Calu3 (cell line): ENCODE measurements around the genes DDX19B, ST3GAL2, COG4 and CMTR2.

DNA sequence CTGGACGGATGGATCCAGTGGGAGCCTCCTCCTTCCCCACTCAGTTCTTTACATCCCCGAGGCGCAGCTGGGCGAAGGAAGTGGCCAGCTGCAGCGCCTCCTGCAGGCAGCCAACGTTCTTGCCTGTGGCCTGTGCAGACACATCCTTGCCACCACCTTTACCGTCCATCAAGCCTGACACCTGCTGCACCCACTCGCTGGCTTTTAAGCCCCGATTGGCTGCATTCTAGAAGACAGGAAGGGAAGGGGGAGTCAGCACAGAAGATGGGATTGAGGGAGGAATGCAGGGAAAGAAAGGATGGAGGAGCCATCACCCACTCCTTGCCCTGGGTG is 907 bp upstream of the EXOSC6 start:
- PRO-cap = no peak

DNA sequence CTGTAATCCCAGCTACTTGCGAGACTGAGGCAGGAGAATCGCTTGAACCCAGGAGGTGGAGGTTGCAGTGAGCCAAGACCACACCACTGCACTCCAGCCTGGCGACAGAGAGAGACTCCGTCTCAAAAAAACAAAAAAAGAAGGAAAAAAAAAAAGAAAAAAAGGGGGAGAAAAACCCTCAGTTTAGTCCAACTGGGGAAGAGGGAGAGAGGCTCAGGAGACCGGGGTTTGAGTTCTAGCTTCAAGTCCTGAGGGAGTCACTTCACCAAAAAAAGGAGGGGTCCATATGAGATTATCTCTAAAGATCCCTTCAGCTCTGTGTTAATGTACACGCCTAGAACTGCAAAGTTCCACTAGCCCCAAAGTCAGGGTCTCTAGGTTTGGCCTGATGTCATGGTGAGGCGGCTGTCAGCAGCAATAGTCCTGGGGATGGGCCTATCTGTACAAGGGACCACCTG is 6.0 kb downstream of the AARS1 start:
- PRO-cap = no peak

GRCh38 chr16:70298906-70300064 is at the start of gene DDX19B:
Gene DDX19B, plus strand, starts transcription at chr16:70299186.
- PRO-cap = bidirectional peak, plus-strand start at chr16:70299188, minus-strand start at chr16:70299144; bidirectional peak, plus-strand start at chr16:70299642, minus-strand start at chr16:70299527; unidirectional peak, minus-strand start at chr16:70299781; unidirectional peak, minus-strand start at chr16:70299882

GRCh38 chr16:70394768-70395435 is 44.0 kb downstream of the ST3GAL2 start:
- PRO-cap = no peak

DNA sequence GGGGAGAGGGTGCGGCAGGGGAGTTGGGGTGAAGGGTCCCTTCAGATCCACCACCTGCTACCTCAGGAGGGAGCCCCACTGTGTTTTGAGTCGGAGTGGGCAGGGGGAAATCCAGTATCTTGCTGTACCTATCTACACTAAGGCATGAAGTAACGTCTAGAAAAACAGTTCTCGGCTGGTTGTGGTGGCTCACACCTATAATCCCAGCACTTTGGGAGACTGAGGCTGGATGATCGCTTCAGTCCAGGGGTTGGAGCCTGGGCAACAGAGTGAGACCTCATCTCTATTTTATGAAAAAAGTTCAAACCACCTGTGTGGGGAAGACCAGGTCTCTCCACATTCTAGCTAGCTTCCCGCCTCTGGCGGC is 29.9 kb downstream of the ST3GAL2 start:
- PRO-cap = no peak

DNA sequence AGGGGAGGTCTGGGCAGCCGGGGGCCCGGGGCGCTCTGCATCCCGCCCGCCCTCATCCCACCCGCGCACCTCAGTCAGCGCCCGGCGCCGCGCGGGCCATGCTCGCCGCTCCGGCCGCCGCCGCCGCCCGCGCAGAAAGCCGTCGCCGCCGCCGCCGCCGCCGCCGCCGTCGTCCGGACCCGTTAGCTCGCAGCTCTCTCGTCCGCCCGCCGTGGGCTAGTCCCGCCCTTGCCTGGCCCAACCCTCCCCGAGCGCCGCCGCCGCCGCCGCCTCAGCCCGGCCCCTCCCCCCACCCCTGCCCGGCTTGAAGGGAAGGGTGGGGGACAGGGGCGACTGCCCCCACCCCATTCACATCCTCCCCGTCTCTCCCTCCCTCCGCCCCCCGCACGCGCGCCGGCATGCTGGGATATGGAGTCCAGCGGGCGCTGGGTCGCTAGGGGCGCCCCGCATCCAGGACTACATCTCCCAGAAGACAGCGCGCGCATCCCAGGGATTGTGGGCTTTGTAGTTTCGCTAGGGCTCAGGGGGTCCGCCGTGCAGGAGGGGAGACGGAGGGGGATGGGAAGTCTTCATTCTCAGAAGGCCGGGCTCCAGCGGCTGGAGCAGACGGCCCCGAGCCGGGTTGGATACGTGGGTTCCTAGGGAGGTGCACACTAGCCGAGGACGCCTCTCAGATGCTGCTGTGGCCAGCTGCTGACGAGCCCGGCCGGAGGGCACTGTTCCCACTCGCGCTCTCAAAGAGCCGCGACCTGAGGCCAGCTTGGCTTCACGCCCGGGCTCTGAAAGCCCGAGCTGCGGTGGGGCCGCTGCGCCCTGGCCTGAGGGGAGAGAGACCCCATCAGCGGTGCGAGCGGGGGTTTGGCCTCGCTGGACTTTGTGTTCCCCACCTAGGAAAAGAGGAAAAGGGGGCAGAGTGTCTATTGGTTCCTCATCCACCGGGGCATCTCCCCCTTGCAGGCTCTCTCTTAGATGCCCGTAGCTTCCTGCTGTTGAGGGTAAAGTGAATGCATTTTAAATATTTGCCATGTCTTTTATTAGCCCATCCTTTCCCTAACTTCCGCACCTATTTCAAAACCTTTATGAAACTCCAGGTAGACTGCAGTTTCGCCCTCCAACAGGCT is at the start of gene ST3GAL2:
TSS of gene ST3GAL2 (minus strand) at position 221 of the 1,121 bp plus-strand sequence.
- PRO-cap = bidirectional peak, plus-strand start at position 578 of the sequence, minus-strand start at position 221 of the sequence

DNA sequence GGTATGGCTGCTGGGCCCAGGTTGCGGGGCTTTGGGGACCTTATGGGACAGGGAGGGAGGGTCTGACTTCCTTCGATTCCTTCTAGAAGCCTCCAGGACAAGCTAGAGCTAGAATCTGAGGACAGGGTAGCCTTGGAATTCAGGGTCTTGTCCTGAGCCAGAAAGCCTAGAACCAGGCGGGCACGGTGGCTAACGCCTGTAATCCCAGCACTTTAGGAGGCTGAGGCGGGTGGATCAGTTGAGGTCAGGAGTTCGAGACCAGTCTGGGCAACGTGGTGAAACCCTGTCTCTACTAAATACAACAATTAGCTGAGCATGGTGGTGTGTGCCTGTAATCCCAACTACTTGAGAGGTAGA is 13.5 kb downstream of the FCSK start:
- PRO-cap = no peak

GRCh38 chr16:70522929-70523696 is at the start of gene COG4:
Gene COG4, minus strand, starts transcription at chr16:70523554.
- PRO-cap = bidirectional peak, plus-strand start at chr16:70523297, minus-strand start at chr16:70523223; bidirectional peak, plus-strand start at chr16:70523816, minus-strand start at chr16:70523518

- PRO-cap = no peak
Measured at GRCh38 chr16:70561414-70562092, 37.9 kb downstream of the SF3B3 start.

DNA sequence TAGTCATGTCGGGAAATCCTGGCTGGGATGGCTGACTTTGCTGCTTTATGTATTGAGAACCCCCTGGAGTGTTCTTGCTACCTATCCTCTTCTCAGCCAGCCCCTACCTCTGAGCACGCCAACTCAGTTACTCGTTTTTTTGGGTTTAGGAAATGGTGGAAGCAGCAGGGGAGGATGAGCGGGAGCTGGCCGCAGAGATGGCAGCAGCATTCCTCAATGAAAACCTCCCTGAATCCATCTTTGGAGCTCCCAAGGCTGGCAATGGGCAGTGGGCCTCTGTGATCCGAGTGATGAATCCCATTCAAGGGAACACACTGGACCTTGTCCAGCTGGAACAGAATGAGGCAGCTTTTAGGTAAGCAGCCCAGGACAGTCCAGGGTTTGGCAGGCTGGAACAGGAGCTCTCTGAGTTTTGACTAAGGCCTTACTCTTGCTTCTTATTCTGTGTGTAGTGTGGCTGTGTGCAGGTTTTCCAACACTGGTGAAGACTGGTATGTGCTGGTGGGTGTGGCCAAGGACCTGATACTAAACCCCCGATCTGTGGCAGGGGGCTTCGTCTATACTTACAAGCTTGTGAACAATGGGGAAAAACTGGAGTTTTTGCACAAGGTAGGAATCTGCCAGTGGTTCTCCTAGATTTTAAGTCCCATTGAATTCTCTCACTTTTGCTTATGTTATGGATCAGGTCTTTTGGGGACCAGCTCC is 41.5 kb downstream of the SF3B3 start:
- PRO-cap = no peak

- PRO-cap = no peak
Measured at GRCh38 chr16:70573315-70574519, 50.1 kb downstream of the SF3B3 start.

- PRO-cap = unidirectional peak, minus-strand start at chr16:70603030
Measured at GRCh38 chr16:70602916-70603115, 43.5 kb upstream of the IL34 start.

- PRO-cap = no peak
Measured at GRCh38 chr16:70785578-70786017, 15.4 kb downstream of the VAC14 start.

- PRO-cap = bidirectional peak, plus-strand start at chr16:71289502, minus-strand start at chr16:71289374; bidirectional peak, plus-strand start at chr16:71289763, minus-strand start at chr16:71289751
Measured at GRCh38 chr16:71289055-71290074, at the start of gene CMTR2. Gene CMTR2, minus strand, starts transcription at chr16:71289402.

GRCh38 chr16:71348813-71349012 is 9.8 kb upstream of the CALB2 start:
- PRO-cap = no peak

- PRO-cap = no peak
Measured at GRCh38 chr16:71441505-71441942, 330 bp downstream of the TLE7 start.

DNA sequence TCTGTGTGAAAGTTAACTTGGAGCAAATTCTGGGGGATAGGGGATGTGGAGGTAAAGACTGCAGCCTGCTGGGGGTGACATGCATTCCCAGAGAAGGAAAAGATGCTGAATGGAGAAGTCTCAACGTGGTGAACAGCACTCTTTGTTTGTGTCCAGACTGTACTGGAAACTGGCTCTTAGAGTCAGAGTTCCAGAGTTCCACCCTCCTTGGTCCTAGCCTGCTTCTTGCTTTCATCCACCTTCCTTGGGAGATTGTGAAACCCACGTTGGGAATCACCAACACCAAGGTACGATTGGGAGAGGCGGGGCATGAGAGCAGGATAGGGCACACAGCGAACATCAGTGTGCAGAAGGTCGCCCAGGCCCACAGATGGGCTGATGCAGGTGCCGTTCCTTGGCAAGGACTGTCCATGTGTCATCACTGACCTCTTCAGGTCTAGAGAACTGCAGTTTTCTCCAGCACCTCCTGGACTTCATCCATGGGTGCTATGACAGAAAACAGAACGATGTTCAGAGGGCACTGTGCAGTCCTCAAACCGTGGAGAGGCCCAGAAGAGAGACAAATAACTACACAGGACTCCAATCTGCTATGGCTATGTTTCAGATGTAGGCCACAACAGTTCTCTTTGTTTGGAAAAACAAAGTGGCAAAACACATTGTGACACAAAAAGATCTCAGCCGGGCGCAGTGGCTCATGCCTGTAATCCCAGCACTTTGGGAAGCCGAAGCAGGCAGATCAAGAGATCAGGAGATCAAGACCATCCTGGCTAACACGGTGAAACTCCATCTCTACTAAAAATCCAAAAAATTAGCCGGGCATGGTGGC is 23.9 kb upstream of the TAT start:
- PRO-cap = no peak

- PRO-cap = no peak
Measured at GRCh38 chr16:71610912-71611492, 15.0 kb upstream of the MARVELD3 start.

DNA sequence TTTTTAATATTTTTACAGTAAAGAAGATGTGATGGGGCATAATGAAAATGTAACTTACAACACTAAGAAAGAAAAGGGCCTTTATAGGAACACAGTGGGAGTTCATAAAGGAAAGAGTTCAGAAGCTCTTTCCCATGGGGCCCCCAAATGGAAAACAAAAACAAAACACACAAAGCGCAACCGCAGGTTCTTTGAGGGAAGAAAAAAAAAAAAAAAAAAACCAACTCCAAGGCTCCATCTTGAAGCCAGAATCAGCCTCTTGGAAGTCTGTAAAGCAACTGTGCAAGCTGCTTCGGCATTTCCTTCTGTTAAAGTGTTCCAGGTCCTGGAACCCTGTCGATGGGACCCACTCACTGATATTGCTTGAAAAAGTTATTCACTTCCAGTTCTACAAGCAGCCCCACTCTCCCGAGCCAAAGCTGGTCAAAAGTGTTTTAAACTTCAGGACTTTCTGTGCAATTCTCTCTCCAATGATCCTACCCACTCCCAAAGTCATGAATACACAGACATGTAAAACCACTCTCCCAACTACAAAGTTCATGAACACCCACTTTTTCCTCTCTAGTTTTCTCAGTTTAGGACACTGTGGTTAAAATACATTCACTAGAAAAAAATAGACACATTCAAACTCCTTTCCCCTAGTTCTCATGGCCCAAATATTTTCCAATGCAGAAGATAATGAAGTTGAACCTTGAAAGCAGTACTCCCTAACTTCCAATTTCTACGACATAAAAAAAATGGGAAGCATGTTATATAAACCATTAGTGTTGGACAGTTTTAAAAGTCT is 4.9 kb upstream of the PHLPP2 start:
- PRO-cap = no peak

DNA sequence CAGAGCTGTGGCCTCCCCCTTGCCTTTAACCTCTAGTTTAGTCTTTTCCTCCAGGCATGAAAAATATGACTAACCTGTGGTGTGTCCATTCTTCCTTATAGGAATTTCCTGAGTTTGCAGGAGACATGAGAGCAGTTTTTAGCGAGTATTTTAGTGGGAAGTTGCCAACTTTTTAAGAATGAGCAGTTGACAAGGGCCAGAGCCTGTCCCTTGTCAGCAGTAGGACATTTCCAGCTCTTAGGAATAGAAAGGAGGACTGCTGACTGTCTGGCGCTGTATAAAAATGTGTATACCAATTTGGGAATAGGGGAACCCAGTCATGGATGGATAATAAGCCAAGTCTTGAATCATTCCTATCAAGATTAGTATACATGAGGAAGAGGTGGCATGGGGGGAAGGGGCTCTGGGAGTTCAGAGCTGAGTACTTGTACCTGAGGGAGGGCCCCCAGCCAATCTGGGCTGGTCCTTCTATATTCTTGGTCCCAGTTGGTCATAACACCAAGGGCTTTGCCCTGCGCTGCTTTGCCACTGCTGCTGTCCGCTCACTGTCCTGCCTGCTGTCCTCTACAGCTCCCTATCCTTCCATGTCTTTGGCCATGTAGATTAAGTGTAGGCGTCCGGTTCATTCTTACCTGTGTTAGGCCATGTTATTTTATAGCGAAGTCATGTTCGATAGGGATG is 8.9 kb downstream of the ATXN1L start:
- PRO-cap = no peak